PC-3 (cell line): ENCODE data around the gene FBXO30.

DNA sequence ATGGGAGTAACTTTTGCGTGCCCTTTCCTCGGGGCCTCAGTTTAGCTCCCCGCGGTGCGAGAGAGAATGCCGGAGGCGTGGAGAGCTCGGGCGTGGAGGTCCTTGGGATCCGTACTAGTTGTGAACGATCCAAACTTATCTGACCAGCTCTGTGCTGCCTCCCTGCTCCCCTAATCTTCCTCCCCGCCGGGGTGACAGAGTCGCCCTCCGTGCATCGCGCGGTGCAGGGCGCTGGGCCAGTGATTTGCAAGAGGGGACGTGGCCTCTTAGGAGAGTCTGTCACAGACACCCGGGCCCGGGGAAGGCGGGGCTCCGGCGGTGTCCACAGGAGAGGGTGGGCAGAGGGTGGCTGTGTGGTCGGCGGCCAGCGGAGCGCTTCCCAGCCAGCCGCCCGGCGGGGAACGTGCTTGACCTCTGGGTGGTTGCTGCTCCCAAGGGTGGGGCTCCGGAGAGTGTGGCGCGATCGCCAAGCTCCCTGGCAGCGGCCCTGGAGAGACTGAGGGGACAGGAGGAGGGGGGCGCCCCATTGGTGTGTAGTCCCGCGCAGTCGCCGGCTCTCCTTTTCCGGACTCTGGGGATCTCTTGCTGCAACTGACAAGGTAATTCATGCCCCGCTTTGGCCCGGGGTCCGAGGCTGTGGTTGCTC lies 961 bp downstream of the UTRN start:
- RAMPAGE, long total RNA = no peak

DNA sequence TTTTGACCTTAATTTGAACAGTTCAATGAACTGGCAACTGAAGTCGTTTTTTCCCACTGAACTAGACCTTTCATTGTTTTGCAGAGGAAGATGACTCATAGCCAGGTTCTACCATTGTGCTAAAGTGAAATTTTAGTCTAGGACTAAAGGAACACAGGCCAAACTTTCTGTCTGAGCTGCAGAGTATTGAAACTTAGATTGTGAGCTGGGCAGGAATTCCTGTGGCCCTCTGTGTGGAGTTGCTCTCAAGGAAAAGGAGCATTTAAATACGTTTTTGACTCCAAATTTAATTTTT lies 64.7 kb downstream of the UTRN start:
- RAMPAGE, long total RNA = no peak

DNA sequence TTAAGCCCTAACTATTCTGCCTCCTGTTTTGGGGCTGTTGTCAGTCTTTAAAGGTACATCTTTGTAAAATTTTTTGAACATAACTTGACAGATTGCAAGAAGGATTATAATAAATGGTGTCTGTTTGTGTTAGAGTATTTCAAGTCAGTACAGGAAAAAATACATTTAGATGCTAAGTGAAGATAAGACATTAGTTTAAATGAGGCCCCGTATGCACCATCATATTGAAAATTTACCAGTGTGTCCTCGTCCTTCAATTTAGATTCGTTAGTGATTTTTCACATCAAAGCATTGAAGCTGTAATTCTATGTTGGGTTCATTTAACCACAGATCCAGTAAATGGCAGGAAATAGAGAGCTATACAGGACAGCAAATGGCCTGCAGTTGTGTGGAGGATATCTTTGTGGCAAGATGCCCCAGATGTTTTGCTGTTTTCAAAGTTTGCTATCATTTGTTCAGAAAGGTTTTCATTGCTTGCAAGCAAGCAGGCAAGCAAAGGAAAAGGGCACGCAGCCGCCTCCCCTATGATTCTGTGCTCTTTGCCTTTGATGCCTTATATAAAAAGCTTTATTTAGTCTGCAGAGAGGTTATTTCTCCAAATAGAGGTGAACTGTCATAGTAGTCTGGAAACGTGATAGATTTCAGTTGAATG lies 66.1 kb downstream of the UTRN start:
- RAMPAGE, long total RNA = no peak

GRCh38 chr6:144450197-144450452 lies 165.0 kb downstream of the UTRN start:
- RAMPAGE, long total RNA = no peak

- RAMPAGE, long total RNA = no peak
Measured at GRCh38 chr6:144702635-144703640, 417.8 kb downstream of the UTRN start.

DNA sequence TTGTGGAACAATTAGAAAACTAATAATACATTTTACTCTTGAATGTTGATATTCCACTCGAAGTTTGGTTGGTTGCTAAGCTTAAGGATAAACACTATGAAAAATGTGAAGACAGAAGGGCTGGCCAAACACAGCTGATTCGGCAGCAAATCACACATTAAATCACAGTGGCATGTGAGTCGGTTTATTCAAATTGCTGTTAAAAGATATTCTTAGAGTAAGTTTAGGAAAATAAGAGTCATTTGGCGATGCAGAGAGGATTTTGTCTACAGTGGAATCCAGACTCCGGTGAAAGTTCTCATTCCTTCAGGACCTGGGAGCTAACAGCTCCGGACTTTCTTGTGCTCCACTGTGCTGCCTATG lies 1.4 kb upstream of the EPM2A start:
- RAMPAGE, long total RNA = no peak

- RAMPAGE, long total RNA = no peak
Measured at GRCh38 chr6:145814594-145815464, at the start of gene FBXO30. FBXO30 (minus strand) TSS chr6:145814795.

DNA sequence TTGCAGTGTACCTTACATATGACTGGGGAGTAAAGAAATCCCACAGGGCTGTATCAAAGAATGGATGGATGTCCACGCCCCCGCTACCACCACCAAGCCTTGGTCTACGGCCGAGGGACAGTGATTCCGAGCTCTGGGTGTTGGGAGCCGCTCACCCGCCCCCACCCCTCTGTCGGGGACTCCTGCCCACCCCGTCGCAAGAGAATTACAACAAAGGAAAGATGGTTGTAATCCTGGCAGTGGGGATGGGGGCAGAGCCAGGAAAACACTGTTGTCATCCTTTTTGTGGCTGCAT lies 817 bp upstream of the FBXO30 start:
- RAMPAGE, long total RNA = no peak

DNA sequence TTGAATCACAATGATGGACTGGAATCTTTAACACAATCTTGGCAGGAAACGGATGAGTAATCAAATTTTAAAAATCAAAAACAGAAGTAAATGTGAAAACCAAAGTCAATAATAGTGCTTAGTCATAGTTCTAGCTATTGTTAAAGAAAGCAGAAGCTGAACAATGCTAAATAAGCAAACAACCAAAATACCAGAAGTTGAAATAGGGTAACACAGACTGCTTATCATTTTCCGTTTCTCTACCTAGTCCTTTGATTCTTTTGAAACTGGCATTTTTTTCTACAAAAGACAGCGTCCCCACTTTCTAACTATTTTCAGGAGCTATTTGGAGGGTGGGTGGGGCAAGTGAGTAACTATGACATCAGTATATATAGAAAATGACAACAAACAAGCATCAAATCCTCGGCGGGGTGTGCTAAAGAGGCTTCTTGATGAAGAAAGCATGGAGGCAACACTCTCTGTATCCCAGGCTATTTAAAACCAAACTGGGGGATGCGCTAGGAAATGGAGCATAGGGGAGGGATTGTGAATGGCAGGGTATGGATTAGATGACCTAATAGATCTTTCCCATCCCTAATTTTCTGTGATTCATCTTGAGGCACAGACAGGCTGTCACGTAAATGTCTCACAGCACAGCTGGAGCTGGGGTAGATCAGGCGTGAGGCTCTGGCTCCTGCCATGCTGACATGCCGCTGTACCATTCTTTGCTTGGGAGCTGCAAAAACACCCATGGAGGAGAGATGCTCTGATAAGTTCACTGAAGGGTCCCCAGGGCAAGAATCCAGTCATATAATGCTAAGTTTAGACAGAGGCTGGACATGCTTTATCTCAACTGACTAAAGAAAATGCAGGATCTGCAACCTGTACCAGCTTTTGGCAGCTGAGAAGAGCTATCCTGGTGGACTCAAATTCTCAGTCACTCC lies 185.5 kb upstream of the RAB32 start:
- RAMPAGE, long total RNA = no peak

GRCh38 chr6:146860464-146861306 lies 261.9 kb downstream of the ADGB start:
- RAMPAGE, long total RNA = no peak

GRCh38 chr6:147265378-147266464 lies 61.5 kb downstream of the STXBP5 start:
- RAMPAGE, long total RNA = no peak

DNA sequence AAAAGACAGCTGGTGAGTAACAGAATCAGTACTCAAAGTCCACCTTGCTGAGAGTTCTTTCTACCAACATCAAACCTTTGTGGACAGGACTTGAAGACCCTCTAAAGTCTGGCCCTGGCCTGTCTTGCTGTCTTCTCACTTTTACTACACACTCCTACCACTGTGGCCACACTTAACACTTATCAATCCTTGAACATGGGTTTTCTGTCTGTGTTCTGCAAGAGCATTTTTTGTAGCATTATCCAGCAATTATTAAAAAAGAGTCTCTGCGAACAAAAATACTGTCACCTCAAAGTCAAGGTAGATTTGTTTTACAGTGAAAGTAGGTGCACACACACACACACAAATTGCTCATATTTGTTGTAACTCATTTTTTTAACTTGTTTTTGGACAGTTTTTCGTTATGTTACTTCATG lies 119.6 kb downstream of the STXBP5 start:
- RAMPAGE, long total RNA = no peak

GRCh38 chr6:147337673-147338479 lies 133.7 kb downstream of the STXBP5 start:
- RAMPAGE, long total RNA = no peak

DNA sequence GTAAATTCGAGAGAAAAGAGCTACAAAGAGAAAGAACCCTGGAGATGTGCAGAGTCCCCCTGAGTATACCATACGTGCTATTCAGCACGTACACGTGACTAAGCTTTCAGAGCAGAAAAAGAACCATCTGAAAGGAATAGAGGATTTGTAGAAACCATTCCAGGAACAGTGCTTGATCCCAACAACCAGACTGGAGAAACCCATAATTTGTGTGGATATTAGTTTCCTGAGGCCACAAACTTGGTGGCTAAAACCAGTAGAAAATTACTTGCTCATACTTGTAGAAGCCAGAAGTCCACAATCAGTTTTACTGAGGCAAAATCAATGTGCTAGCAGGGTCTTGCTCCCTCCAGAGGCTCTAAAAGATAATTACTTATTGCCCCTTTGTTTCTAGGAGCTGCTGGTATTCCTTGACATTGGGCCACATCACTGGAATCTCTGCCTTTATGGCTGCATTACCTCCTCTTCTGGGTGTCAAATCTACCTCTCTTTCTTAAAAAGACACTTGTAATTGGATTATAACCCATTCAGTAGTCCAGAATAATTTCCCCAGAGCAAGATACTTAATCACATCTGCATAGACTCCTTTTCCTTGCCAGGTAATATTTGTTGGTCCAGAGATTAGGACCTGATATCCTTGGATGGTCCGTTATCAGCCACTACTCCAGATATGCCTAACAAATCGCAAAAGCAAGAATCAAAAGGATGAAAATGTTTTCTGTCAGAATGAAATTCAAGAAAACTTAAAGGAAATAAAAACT lies 142.2 kb upstream of the SAMD5 start:
- RAMPAGE, long total RNA = no peak

DNA sequence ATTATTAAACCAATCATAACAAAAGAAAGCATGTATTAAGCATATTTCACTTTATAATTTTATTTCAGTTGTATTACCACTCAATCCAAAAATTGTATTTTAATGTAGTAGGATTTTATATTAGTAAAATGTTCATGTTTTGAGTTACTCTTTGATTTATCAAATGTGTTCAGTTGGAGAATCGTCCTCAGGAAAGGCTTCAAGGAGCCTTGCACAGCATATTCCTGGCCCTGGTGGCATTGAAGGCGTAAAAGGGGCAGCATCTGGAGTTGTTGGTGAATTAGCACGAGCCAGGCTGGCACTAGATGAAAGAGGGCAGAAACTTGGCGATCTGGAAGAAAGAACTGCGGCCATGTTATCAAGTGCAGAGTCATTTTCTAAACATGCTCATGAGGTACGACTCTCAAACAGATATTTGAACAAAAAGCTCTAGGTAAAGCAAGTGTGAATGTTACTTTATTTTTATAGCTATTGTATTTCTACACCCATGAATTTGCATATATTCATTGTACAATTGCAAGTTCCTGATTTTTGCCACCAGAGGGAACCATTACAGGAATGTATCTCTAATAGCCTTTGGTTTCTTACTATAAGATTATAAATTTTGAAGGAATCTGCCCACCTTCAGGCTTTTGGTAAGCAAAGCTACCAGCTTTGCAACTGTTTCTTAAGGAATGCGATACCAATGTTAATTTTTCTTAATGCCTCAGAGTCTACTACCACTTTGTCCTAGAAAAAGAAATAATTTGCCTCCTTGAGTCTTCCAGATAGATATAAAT lies 125.7 kb upstream of the SAMD5 start:
- RAMPAGE, long total RNA = no peak

DNA sequence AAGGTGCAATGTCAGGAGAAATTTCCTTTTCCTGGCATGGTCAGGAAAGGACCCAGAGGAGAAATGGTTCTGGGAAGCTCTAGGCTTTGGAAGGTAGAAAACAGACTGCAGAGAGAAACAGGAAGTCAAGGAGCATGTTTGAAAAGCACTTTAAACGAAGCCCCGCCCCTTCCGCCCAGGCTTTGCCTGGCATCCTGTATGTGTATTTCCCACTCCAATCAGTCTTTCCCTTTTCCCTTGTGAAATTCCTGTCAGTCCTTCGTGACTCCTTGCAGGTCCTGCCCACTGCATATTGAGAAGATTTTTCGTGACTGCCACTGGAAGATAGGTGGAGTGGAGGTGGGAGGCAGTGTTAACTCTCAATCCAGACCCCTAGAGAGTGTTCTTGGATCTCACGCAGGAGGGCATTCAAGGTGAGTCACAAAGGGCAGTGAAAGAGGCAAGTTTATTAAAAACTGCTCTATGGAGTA lies 320.9 kb upstream of the SASH1 start:
- RAMPAGE, long total RNA = no peak

- RAMPAGE, long total RNA = no peak
Measured at GRCh38 chr6:148199427-148199778, 143.2 kb upstream of the SASH1 start.

DNA sequence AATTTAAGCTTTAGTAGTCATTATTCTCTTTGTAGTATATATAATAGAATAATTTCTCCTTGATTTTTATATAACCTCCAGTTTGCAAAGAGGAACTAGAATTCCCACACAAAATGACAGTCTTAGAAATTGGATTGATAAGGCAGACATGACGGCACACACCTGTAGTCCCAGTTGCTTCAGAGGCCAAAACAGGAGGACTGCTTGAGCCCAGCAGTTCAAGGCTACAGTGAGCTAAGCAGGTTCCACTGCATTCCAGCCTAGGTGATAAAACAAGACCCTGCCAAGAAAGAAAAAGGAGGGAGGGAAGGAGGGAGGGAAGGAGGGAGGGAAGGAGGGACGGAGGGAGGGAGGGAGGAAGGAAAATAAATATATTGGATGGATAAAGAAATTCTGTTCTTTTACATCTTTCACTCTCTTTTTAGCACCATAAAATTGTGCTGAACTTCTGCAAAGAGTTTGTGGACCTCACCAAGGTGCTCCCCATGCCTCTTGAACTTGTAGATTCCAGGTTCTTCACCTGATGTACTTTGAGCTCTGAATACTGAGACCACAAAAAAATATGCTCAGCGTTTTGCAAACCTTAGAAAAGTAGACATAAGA lies 77.5 kb upstream of the SASH1 start:
- RAMPAGE, long total RNA = no peak

GRCh38 chr6:148441095-148441931 lies 98.7 kb downstream of the SASH1 start:
- RAMPAGE, long total RNA = no peak

- RAMPAGE, long total RNA = no peak
Measured at GRCh38 chr6:148455105-148455786, 112.6 kb downstream of the SASH1 start.